Mammary epithelial cell (primary cell): ENCODE measurements around a stretch of chr19.

- CAGE, long polyA plus RNA, result no peak
- RRBS, result no CpG with 5 or more reads among the region's 12 CpGs
Measured at GRCh38 chr19:10838307-10838711, 2.3 kb upstream of the TMED1 start.

GRCh38 chr19:10900220-10900651, 28.2 kb downstream of the YIPF2 start:
- CAGE, long polyA plus RNA, result no peak
- RRBS, result no CpG with 5 or more reads among the region's 2 CpGs

DNA sequence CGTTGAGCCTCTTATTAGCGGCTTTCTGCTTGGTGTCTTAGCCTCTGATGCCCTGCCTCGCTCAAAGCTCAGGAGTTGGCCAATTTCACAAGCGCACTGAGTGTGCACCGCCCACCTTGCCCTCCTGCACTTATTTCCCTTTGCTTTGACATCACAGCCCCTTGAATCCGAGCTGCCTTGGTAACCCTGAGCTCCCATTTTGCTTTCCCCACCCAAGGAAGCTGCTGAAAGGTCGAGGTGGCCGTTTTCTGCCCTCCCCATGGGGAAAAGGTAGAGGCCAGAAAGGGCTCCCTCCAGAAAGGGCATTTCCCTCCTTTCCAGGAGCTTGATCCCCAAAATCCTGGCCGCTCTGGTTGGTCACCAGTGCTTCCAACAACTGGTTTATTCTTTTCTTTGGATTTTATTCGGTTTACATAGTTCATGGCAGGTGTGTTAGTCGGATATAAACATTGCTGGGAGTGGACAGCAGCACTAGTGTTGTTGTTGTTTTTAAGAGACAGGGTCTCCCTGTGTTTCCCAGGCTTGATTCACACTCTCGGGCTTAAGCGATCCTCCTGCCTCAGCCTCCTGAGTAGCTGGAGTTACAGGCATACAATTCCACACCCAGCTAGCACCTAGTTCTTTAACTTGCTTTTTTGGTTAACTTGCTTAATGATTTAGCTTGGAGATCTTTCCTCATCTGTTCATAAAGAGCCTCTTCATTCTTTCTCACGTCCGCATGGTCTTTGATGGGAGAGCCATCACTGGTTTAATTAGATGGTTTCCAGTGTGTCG, 9.7 kb downstream of the YIPF2 start:
- CAGE, long polyA plus RNA, result no peak
- RRBS, result no CpG with 5 or more reads among the region's 16 CpGs

- CAGE, long polyA plus RNA, result no peak
- RRBS, result no CpG with 5 or more reads among the region's 15 CpGs
Measured at GRCh38 chr19:10984560-10985071, 23.8 kb downstream of the SMARCA4 start.

- CAGE, long polyA plus RNA, result no peak
- RRBS, result no CpG with 5 or more reads among the region's 24 CpGs
Measured at GRCh38 chr19:10990989-10991491, 30.2 kb downstream of the SMARCA4 start.

GRCh38 chr19:10995965-10996694, 35.3 kb downstream of the SMARCA4 start:
- CAGE, long polyA plus RNA, result no peak
- RRBS, result no CpG with 5 or more reads among the region's 30 CpGs

DNA sequence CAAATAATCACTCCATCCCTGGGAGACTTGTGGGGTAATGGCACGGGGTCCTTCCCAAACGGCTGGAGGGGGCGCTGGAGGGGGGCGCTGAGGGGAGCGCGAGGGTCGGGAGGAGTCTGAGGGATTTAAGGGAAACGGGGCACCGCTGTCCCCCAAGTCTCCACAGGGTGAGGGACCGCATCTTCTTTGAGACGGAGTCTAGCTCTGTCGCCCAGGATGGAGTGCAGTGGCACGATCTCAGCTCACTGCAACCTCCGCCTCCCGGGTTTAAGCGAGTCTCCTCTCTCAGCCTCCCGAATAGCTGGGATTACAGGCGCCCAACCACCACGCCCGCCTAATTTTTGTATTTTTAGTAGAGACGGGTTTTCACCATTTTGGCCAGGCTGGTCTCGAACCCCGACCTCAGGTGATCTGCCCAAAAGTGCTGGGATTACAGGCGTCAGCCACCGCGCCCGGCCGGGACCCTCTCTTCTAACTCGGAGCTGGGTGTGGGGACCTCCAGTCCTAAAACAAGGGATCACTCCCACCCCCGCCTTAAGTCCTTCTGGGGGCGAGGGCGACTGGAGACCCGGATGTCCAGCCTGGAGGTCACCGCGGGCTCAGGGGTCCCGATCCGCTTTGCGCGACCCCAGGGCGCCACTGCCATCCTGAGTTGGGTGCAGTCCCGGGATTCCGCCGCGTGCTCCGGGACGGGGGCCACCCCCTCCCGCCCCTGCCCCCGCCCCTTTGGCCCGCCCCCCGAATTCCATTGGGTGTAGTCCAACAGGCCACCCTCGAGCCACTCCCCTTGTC, 626 bp downstream of the LDLR start:
- CAGE, long polyA plus RNA, result no peak
- RRBS, result under 1% methylated on average over 5 of the region's 51 CpGs

DNA sequence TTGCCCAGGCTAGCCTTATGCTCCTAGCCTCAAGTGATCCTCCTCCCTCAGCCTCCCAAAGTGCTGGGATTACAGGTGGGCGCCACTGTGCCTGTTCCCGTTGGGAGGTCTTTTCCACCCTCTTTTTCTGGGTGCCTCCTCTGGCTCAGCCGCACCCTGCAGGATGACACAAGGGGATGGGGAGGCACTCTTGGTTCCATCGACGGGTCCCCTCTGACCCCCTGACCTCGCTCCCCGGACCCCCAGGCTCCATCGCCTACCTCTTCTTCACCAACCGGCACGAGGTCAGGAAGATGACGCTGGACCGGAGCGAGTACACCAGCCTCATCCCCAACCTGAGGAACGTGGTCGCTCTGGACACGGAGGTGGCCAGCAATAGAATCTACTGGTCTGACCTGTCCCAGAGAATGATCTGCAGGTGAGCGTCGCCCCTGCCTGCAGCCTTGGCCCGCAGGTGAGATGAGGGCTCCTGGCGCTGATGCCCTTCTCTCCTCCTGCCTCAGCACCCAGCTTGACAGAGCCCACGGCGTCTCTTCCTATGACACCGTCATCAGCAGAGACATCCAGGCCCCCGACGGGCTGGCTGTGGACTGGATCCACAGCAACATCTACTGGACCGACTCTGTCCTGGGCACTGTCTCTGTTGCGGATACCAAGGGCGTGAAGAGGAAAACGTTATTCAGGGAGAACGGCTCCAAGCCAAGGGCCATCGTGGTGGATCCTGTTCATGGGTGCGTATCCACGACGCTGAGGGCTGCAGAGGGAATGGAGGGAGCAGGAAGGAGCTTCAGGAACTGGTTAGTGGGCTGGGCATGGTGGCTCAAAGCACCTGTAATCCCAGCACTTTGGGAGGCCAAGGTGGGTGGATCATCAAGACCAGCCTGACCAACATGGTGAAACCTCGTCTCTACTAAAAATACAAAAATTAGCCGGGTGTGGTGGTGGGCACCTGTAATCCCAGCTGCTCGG, 24.1 kb downstream of the LDLR start:
- CAGE, long polyA plus RNA, result no peak
- RRBS, result no CpG with 5 or more reads among the region's 37 CpGs

DNA sequence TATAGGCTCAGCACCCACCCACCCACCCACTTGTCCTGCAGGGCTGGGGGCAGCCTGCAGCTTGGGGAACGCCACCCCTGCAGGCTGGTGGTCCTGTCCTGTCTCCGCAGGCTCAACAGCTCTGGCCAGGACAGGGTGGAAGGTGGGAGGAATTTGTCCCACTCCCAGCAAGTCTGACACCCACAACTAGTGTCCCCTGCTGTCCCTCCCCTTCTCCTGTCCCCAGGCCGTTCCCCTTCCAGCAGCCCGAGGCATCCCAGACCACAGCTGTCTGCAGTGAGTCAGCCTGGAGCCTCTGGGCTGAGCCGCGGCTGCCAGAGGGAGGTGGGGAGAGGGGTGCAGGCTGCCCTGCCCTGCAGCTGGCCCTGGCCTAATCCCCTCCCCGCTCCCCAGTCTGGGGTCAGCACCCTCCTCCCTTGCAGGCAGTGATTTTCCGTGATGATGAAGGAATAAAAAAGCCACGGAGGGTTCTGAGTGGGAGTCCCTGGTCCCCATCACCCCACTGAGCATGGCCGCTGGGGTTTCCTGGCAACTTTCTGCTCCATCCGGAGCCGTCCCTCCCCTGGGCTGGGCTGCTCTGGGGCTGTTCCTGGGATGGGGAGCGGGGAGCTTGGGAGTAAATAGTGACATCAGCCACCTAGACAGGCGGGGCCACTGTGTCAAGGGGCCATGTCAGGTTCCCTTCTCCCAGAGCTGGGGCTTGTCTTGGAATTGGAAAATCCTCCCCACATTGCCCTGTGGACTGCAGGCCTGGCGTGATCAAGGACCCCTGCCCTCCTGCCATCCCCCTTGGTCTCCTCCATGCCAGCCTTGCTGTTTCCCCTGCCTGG, 16.9 kb downstream of the SPC24 start:
- CAGE, long polyA plus RNA, result no peak
- RRBS, result no CpG with 5 or more reads among the region's 15 CpGs

GRCh38 chr19:11180495-11180894, 16.9 kb downstream of the KANK2 start:
- CAGE, long polyA plus RNA, result no peak
- RRBS, result no CpG with 5 or more reads among the region's 10 CpGs

DNA sequence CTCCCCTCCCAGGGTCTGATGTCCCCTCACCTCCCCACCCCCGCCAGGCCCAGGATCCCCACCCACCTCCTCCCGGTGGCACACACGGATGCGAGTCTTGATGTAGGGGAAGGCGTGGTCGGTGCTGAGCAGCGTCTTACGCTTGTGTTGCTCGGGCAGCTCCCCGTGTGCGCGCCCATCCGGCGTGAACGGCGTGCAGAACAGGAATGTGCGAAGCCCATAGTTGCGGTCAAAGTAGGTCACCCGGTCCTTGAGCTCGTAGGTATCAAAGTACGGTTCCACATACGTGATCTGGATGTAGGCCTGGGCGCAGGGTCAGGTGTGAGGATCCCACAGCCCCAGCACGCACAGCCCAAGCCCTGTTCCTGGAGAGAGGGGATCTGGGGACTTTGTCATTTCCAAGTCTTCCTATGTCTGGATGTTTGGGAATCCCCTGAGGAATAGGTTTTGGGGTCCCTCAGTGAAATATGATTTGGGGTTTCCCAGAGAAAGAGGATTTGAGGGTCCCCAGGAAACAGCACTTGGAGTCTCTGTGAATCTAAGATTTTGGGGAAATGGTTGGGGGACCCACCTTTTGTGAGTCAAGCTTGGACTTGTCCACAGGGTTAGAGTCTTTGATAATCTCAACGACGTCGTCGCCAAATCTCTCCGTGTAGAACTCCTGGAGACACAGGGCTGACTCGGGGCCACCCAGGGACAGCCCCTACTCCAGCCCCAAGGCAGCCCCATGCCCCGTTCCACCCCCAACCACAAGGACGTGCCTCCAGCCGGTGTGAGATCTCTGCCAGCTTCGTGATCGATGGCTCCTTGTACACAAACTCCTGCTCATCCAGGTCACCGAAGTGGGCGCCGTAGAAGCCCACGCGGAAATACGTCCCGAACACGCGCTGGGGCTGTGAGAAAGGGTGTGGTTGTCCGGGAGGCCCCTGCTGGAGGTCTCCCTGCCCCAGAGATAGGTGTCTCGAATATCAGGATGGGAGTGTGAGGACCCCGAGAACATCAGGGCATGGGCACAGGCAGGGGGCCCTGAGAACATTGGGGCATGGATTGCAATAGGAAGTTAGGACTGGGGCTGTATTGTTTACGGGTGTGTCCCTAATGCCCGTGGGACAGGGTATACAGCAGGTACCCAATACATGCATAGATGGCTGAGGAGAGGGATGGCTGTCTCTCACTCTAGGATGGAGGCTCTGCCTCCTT, 4.9 kb upstream of the KANK2 start:
- CAGE, long polyA plus RNA, result no peak
- RRBS, result 98% methylated on average over 7 of the region's 49 CpGs

- CAGE, long polyA plus RNA, result no peak
- RRBS, result no CpG with 5 or more reads among the region's 20 CpGs
Measured at GRCh38 chr19:11203326-11204304, 6.3 kb upstream of the KANK2 start.

DNA sequence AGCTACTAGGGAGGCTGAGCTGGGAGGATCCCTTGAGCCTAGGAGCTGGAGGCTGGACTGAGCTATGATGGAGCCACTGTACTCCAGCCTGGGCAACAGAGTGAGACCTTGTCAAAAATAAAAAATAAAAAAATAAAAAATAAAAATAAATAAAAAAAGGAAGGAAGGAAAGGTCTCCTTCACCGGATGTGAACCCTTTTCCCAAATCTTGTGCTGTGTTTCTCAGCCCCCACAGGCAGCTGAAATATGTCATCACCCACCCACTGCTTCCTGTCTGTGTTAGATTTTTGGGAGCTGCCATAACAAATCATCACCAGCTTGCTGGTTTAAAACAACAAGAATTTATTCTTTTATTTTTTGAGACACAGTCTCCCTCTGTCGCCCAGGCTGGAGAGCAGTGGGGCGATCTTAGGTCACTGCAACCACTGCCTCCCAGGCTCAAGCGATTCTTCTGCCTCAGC, 9.5 kb upstream of the TSPAN16 start:
- CAGE, long polyA plus RNA, result no peak
- RRBS, result no CpG with 5 or more reads among the region's 4 CpGs

GRCh38 chr19:11536014-11536354, 2.7 kb upstream of the CNN1 start:
- CAGE, long polyA plus RNA, result no peak
- RRBS, result 1% methylated on average over 10 of the region's 35 CpGs

- CAGE, long polyA plus RNA, result no peak
- RRBS, result 24% methylated on average over 6 of the region's 31 CpGs
Measured at GRCh38 chr19:11551157-11551950, 7.7 kb downstream of the ELOF1 start.

DNA sequence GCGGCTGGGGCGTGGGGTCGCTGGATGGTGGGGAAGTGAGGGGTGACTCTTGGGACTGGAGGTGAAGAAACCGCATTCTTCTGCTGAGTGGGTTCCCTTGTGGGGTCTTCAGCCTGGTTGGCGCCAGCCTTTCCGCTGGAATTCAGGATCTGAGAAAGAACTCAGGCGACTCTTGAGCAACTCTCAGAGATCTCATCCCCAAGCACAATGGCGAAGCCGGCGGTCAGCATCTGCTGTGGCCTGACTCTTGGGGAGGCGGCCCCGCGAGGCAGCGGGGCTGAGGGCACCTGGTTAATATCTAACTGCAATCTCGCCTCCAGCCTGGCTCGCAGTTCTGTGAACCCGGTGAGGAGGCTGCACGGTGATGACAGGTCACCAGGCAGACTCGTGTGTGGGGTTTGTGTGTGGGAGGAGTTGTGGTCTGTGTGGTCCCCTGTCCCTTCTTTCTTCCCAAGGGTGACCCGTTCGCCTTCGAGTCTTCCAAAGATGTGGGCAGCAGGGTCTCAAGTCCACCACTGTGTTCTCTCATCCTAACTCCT, 886 bp downstream of the ZNF441 start:
- CAGE, long polyA plus RNA, result no peak
- RRBS, result no CpG with 5 or more reads among the region's 22 CpGs

GRCh38 chr19:11851614-11852223, 3.2 kb downstream of the ZNF439 start:
- CAGE, long polyA plus RNA, result no peak
- RRBS, result no CpG with 5 or more reads among the region's 6 CpGs

- CAGE, long polyA plus RNA, result no peak
- RRBS, result no CpG with 5 or more reads among the region's 12 CpGs
Measured at GRCh38 chr19:11906696-11907468, 18.0 kb upstream of the ZNF700 start.

GRCh38 chr19:11965949-11966415, 1.1 kb downstream of the ZNF763 start:
- CAGE, long polyA plus RNA, result no peak
- RRBS, result no CpG with 5 or more reads among the region's 4 CpGs

DNA sequence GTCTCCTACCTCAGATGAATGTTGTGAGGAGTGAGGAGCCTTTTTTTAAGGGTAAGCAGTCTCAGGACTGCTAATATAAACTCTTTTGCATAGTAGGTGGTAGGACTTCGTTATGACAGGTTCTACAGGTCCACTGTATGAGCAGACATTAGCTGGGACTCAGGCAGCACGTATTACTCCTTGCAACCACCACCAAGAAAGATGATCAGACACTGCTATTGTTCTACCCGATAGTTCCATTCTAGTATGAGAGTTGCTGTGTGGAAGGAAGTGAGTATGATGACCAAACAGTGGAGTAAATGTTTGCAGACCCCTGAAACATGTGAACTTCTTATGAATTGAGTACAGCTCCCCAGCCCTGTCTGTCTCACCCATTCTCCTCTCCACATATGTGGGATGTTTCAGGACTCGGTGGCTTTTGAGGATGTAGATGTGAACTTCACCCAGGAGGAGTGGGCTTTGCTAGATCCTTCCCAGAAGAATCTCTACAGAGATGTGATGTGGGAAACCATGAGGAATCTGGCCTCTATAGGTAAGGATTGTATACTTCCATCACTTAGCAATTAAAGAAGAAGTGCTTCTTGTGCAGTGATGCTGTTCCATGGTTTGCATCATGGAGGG, 22.6 kb downstream of the ZNF136 start:
- CAGE, long polyA plus RNA, result no peak
- RRBS, result no CpG with 5 or more reads among the region's 4 CpGs